Mammary microvascular endothelial cell (primary cell): ENCODE data around the gene POLG2.

DNA sequence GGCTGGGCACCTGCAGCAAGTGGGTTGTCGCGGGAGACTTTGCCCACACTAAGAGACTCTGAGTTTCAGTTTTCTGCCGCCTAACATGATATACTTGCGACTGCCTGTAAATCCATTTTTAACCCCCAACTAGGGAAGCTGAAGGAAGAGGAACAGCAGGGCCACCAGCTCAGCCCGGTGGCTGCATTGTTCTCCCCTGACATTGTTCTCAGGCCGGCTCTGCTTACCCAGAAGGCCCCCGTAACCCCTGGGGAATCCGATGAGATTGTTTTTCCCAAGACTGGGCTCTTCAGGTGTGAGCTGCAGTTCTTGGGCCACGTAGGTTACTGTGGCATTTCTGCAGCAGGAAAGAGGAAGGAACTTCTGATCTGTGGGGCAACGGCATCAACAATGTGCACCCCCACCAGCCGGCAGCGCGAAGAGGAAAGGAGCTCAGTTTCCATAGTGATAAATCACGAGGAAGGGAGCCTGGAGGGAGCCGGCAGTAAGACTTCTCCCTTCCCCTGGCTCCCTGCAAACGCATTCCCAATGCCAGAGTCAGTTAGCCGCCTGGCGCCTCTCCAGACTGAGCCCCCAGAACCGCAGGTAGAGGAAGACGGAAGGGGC, 21.3 kb upstream of the PECAM1 start:
- RAMPAGE, long total RNA = no peak

DNA sequence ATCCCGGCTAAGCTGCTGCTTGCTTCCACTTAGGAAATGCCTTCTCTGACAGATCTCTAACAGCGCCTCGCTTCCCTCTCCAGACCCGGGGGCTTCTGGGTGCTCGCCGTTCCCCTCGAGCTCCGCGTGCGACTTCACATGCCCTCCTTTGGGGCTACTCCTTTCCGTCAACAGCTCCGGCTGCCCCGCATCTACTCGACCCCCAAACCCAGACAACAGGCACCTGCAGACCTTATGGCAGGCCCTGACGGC, 226 bp downstream of the POLG2 start:
- RAMPAGE, long total RNA = no peak

GRCh38 chr17:64496954-64497990, at the start of gene POLG2:
POLG2 (minus strand) TSS chr17:64497054.
- RAMPAGE, long total RNA = start-site peak on the minus strand at chr17:64497050-64497062, 49 and 9 reads in 2 replicates

DNA sequence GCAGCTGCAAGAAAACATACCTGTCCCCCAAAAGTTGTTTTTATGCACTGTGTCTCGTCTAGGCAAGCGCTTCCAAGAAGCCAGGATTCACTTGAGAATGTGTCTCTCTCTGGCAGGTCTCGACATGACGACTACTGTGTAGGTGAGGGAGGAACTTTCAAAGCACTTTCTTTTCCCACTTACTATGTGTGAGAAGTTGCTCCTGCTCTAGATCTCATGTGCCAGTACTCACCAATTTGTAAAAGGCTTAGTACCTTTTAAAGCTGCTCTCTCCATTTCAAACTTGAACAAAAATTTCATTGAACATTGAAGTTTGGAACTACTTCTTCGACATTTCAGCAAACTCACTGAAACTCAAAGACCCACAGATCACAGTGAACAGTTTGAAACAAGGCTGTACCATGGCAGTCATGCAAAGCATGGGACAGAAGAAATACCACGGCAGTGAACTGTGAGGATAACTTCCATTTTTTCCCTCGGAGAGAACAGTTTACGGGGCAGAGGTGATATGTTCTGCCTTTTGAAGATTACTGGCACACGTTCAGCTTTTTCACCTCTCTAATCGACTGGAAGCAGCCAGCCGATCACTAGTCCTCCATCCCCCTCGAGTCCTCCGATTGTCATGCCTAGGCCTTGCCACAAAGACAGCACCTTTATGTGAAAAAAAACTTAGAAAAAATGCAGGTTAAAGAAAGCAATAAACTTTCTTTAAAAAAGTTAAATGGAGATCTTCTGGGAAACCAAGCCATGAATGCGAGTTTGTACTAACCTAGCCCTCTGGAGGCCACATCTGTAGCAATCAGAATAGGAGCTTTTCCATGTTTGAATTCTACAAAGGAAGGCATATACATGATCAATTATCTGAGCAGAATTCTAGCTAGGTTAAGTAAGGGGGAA, 4.6 kb downstream of the DDX5 start:
- RAMPAGE, long total RNA = no peak

DNA sequence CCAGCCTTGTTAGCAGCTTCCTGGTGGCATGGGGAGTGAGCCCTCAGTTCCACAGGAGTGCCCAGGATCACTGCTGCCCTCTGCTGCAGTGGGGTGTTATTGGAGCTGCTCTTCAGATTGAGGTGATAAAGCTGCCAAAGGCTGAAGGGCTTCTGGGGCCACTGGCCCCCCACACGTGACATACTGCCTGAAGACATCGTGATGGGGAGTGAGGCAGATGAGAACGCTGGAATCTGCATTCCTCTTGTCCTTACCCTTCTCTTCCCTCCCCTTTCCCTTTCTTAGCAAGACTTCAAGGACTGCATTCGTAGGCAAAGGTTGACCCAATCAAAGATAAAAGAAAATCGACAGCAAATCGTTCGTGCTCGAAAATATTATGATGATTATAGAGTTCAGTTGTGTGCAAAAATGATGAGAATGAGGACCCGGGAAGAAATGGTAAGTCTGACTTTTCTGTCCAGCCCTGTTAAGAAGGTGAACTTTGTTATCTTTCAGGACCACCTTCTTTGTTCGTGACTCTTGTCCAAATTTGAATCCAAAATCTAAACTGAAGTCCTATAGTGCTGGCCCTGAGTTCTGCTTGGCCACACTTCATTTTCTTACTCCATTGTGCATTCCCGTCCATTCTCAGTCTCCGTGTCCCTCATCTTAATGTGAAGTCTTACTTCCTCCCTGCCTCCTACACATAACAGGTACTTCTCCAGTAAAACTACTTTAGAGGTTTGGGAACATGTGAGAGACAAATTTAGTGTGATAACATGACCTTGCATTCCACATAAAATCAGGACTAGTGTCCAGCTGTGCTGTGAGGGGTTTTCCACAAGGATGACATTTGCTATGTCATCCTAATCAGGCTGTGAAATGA, 27.8 kb downstream of the CEP95 start:
- RAMPAGE, long total RNA = no peak

- RAMPAGE, long total RNA = no peak
Observed at GRCh38 chr17:64739356-64740194, 77.5 kb upstream of the SMURF2 start.

DNA sequence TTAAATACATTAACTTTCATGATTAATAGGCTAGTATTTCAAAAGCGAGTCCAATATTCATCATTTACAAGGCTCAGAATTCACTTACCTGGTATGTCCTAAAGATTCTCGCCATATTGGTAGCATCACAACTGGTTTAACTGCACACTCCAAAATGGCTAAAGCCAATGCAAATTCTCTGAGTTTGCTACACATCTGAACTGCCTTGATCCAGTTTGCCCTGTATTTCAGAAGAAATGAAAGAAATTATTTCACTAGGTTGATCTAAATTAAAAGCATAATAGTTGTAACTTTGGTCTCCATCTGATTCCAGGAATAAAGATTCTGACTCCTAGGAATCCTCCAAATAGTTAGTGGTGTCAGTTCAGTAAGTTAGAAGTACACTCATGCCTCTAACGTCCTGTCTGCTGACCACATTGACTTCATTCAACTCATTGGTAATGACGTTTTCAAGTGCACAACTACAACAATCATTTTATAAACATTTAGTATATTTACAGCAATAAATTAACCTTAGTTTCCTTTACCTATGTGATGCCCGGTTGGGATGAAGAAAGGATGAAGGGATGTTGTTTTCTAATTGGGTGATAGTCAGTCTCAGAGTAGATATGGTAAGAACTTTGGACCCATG, 99.8 kb upstream of the SMURF2 start:
- RAMPAGE, long total RNA = no peak

DNA sequence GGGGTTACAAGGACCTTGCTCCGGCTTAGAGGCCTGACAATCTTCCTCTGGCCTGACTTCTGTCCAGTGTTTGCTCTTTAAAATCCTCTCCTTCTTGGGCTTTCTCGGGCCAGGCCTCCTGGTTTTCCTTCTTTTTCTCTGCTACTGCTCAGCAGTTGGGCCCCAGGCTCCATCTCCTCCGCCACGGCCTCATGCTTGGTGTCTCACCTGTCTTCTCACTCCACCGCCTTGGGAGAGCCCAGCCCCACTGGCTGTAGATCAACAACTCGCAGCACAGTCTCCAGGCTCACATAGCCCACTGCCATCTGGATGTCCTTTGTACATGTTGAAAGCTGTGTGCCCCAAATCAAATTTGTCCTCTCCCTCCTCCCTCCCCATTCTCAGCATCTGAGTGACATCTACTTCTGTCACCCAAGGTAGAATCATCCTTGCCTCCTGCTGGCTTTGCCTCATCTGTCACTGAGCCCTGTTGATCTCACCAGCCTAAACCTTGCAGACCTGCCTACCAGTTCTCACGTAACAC, 103.1 kb upstream of the SMURF2 start:
- RAMPAGE, long total RNA = no peak

- RAMPAGE, long total RNA = no peak
Observed at GRCh38 chr17:64773839-64774668, 111.9 kb upstream of the SMURF2 start.

DNA sequence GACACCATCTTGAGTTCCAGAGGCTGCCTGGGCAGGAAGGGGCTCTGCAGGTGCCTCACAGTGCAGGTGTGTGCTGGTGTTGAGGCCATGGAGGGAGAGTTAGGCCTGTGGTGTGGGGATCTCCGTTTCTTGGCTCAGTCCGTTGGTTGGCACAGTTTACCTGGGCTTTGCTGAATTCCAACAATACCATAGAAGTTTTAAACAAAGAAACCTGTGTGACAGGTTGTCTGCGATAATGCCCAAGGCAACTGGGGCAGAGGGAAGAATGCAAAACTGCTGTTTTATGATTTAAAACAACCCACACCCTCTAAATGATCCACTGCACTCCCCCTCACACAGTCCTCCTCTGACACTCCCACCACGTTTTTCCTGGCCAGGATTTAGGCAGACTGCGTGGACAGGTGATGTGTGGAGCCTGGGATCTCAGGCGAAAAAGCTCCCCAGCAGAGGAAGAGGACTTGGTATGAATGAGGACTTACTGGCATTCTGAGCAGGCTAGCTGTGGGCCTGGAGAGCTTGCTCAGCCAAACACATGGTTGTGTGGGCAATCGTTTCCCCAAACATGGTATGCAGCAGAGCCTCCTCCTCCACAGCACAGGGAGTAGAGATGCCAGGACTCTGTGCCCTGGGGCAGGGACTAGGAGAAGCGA, 104.1 kb downstream of the LRRC37A3 start:
- RAMPAGE, long total RNA = no peak

GRCh38 chr17:64965705-64966536, 46.6 kb upstream of the LRRC37A3 start:
- RAMPAGE, long total RNA = no peak

GRCh38 chr17:64968955-64969665, 49.8 kb upstream of the LRRC37A3 start:
- RAMPAGE, long total RNA = no peak

- RAMPAGE, long total RNA = no peak
Observed at GRCh38 chr17:64975899-64976439, 56.7 kb upstream of the LRRC37A3 start.

DNA sequence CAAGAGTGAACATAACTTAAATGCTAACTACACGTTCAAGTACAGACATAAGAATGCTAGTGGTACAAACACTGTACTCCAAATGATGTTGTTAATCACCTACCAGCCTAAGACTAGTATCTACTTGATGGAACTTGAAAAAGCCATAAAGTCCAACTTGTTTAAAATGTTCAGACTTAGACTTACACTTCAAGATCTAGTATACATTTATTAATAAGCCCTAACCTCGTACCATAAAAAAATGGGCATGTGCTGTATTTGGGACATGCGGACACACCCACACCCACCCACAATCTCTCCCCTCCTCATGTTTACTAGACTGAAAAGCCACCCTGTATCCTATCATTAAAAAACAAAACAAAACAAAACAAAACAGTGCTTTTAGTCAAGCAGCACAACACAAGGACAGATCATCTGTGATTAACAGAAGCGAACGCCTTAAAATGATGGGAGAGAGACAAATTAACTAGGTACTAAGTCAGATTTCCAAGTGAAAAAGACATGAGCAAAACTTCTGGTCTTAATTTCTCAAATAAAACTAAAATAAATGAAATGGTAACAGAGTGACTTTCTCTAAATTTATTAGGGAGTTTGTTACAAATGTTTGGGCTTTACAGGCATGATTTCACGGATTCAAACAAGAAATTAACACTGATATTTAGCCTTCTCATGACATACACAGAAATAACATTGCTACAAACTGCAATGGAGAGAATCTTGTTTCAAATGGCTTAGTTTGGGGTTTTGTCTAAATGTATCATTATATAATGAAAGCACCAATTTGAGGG, 46.2 kb downstream of the GNA13 start:
- RAMPAGE, long total RNA = no peak

DNA sequence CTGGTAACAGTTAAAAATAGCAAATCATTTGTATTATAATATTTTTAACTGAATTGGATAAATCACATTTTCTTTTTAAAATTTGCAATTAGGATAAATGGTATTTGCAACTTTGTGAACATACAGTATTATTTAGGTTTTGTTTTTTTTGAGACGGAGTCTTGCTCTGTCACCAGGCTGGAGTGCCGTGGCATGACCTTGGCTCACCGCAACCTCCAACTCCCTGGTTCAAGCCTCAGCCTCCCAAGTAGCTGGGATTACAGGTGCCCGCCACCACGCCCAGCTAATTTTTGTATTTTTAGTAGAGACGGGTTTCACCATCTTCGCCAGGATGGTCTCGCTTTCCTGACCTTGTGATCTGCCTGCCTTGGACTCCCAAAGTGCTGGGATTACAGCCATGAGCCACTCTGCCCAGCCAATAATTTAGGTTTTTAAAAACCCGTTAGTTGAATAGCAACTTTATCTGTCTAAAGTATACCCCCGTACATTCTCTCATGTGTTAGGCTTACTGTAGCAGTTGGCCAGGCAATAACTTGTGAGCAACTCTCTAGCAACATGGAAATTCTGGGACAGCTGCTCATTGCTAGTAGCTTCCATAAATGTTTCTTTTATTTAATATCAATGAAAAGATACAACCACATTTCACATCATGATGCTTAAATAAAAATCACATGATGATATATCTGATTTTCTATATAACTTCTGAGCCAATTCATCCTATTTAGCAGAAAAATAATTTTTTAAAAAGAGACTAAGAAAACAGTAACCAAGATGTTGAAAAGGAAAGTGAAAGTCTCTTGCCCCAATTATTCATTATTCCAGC, 16.0 kb downstream of the GNA13 start:
- RAMPAGE, long total RNA = no peak

DNA sequence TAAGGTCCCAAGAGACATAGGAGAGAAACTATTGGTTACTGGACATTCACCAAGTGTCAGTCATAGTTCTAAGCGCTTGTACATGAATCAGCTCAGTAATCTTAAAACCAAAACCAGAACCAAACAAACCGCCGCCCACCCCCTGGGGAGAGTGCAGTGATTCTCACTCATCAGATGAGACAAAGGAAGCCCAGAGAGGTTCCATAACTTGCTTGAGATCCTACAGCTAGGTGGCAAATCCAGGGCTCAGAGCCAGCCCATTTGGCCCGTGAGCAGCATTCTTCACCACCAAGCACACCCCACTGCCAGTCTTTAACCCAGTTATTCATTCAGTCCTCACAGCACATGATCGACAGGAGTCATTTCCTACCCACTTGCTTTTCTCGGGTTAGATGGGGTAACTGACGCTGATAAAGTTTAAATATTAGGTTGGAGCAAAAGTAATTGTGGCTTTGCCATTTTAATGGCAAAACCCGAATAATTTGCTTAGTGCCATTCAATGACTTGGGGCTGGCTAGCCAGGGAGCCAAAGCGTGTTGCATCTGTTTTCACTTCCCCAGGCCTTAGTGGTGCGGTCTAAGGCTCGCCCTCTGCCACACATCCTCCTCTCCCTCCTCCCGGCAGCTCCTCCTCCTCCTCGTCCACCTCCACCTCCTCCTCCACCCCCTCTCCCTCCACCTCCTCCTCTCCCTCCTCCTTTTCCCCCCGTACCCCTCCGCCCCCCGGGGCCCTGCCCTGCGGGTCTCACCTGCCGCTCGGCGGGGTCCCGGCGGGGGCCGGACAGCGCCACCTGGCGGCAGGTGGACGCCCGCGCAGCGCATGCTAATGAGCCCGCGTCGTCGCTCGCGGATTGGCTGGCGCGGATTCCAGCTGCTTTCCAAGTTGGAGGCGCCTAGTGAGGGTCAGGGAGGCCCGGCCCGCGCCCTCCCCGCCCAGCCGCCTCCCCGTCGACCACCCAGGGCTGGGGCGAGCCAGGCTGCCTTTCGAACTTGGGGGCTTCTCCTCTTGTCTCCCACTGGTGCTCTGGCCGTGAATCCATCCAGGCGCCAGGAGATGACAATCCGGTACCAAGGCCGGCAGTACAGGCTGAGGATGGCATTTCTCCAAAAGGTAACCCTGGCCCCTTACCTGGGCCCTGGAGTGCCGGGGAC, 36.9 kb upstream of the RGS9 start:
- RAMPAGE, long total RNA = no peak

DNA sequence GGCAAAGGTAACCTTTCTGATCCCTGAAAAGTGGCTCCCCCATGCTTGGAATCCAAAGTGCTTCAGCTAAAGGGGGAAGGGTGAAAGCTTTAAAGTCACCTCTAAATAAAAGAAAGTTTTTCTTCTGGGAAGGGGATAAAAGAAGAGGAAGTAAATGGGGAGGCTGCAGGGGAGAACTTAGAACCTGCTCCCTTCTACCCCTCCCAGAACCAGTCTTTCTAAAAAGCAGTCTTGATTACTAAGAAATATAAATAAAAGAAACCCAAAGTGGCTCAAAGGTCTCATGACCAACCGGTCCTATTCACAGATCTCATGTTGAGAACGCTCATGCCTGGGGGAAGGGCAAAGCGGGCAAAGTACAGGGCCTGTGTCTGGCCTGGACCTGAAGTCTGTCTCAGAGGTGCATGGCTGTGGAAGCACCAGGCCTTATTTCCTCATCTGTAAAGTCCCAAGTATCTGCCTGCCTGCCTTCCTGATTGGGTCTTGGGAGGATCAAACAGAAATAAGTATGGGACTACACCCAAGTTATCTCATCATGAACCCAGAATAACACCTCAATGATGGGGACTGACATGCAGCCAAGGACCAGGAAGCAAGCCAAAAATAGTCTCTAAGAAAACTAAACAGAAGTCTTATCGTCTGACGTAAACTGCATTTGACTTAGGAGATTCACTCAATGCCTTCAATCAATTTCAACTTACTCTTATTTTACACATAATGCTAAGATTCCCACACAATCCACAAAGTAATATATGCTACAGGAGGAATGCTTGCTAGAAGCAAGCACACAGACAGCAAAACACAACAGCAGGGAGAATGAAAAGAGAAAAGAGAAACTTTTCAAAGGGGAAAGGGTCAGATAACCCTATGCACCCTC, 14.2 kb downstream of the AXIN2 start:
- RAMPAGE, long total RNA = no peak

- RAMPAGE, long total RNA = no peak
Observed at GRCh38 chr17:65551906-65552691, 9.3 kb downstream of the AXIN2 start.

DNA sequence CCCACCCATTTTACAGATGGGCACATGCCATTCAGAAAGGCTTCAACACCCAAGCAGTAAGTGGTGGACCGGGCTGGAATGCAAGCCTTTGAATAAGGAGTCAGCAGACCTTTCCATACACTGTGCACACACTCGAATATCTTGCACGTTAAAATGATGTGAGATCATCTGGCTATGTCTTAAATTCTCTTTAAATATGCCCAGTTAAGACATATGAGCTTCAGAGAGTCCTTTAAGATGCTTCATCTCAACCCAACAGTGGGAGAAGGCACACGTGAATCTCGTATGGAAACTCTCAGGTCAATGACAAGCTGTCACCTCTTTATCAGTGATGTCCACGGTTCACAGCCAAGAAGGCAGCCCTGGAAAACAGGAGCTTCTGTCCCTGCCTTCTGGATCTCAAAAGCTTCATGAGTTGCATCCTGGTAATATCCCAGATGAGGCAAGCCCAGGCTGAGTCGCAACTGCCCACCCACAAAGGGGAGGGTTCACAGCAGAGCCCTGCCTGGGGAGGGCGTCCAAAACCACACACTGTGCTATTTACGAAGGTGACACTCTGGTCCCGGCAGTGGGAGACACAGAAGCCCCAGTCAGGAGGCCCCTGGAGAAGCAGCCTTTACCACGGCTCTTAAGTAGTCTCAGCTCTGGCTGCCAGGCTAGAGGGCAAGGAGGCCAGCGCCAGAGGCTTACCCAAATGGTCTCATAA, 5.6 kb downstream of the AXIN2 start:
- RAMPAGE, long total RNA = no peak

- RAMPAGE, long total RNA = no peak
Observed at GRCh38 chr17:65560103-65560662, 1.3 kb downstream of the AXIN2 start.